Mammary epithelial cell (primary cell): ENCODE measurements around the gene GBGT1.

DNA sequence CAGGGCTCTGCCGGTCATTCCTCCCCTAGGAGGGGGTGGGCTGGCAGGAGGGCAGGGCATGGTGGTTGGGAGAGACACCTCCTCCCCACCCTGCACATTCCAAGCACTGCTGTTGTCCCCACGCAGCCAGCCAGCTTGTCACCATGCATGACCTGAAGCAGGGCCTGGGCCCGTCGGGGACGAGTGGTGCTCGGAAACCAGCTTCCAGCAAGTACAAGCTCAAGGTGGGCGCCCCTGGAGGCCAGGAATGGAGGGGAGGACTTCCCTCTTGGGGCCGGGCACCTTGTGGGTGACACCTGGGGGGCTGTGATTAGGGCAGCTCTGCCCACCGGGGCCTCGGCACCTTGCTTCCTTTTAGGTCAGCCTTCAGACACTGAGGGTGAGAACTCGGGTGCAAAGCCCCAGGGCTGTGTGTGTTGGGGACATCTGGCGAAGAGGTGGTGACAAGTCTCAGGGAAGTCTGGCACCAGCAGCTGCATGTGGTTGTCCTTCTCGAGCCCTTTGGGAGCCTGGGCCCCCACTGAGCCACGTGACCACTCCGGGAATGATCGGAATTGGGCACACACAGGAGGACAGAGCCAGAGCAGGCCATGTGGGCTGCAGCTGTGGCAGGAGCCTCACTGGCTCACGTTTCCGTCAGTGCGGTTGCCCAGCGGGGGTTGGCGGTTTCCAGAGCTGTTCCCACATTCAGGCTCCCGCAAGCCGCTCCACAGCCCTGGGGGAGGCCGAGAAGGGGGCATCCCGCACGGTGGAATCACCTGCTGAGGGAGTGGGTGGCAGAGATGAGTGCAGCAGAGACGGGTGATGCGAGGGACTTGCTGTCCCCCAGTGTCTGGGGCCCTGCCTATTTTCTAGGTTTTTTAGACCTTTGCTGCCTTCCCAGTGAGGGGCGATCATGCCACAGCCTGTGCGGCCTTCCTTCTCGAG is 6.9 kb upstream of the CEL start:
- CAGE, long polyA plus RNA = no peak
- RRBS = 34% methylated on average over 2 of the region's 31 CpGs

- CAGE, long polyA plus RNA = no peak
- RRBS = 100% methylated on average over 1 of the region's 16 CpGs
Measured at GRCh38 chr9:133100077-133101081, 20.7 kb downstream of the RALGDS start.

DNA sequence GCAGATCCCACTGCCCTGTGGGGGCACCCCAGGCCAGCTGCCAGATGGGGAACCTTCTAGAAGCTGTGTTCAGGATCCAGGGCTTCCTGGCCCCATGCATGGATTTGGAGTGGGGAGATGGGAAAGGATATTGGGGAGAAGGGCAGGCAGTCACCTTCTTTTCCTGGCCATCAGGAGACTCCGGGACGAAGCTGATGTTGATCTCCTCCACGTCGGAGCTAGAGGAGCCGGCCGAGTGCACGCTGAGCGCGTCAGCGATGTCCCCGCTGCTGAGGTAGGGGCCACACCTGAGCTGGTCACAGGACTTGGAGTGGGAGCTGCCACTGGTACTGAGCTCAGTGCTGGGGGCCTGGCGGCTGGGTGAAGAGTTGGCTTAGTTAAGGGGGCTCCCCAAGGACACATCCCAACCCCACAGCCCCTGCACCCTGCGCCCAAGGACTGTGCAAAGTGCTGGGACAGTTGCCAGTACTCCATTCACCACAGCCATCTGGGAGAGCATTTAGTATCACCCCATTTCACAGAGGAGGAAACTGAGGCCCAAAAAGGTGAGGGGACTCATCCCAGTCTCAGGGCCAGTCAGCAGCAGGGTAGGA is 19.2 kb downstream of the RALGDS start:
- CAGE, long polyA plus RNA = no peak
- RRBS = no CpG with 5 or more reads among the region's 13 CpGs

- CAGE, long polyA plus RNA = no peak
- RRBS = no CpG with 5 or more reads among the region's 58 CpGs
Measured at GRCh38 chr9:133143916-133144911, 19.5 kb downstream of the GBGT1 start.

- CAGE, long polyA plus RNA = no peak
- RRBS = no CpG with 5 or more reads among the region's 3 CpGs
Measured at GRCh38 chr9:133148317-133148450, 15.5 kb downstream of the GBGT1 start.

DNA sequence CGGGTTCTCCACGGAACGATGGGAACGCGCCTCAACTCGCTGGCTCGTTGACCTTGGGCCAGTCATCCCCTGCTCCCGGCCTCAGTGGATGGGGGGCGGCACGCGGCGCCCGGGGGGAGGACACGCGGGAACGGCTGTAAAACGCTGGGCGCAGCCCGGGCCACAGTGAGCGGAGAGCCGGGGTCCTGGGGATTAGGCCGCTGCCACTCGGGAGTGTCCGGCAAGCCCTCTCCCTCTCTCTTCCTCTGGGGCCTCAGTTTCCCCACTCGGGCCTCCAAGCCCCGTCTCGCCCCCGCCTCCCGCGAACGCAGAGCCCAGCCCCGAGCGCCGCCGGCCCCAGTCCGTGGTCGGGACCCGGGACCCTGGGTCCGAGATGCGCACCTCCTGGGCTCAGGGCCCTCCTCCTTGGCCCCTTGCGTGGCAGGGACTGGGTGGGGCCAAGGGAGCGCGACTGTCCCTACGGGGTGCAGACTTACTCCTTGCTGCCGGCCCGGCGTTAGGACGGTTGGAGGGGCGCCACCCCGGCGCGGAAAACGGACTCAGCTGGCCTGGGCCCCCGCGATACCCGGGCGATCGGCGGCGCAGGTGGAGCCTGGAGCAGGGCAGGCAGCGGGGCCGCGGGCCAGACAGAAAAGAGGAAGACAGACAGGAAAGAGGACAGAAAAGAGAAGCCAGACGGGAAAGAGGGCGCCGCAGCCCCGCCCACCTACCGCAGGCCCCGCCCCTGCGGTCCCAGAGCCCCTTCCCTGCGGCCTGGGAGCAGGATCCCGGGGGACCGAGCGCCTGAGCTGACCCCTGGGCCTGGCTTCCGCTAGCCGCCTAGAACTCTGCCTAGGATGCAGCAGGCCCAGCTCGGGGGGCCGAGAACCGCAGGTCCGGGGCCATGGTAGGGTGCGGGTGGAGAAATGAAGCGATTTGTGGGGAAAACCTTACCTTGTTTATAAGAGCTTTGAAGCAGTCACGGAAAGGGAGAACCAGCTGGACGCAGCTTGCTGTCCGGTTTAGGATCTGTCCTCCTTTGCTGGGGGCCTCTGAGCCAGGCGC is at the start of gene GBGT1:
TSS of gene GBGT1 (minus strand) at position 637 of the 1,044 bp plus-strand sequence.
- CAGE, long polyA plus RNA = no peak
- RRBS = 10% methylated on average over 36 of the region's 86 CpGs

- CAGE, long polyA plus RNA = no peak
- RRBS = no CpG with 5 or more reads among the region's 27 CpGs
Measured at GRCh38 chr9:133251653-133252816, 43.0 kb upstream of the OBP2B start.

- CAGE, long polyA plus RNA = no peak
- RRBS = no CpG with 5 or more reads among the region's 22 CpGs
Measured at GRCh38 chr9:133333366-133334770, 2.1 kb downstream of the SURF6 start.

GRCh38 chr9:133349890-133350687 is 2.1 kb downstream of the RPL7A start:
- CAGE, long polyA plus RNA = no peak
- RRBS = no CpG with 5 or more reads among the region's 17 CpGs

DNA sequence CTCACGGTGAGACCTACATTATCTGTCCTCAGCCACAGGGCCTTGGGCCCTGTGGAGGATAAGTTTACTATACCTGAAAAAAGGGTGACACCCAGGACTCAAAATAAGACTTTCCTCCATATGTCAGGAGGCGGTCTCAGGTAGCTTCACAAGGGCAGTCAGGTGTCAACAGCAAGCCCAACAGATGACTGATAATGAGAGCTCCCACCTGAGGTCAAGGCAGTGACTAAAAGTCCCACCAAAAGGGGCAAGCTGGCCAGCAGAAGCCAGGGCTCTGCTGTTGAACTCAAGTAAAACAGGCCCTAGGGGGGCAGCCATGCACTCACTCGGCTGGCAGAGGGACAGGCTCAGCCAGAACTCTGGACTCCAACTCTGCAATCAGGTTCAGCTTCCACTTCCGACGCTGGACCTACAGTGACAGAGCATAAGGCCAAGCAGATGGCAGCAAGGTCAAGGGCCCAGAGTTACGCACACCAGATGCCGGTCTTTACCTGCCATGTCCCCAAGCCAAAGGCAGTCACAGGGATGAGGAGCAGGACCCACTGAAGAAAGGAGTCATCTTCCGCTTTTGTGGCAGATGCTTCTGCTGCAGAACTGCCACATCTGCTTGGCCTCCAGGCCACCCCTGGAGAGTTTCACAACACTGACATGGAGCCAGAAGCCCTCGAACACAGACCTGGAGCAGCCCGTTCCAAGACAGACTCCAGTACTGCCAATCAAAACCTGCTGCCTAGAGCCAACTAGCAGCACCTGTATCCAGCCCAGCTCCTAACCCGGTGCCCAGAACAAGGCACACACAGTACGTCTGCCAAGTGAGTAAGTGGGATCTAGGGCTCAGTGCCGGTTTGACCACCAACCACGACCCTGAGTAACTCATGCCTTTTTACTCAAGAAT is 1.7 kb downstream of the SURF1 start:
- CAGE, long polyA plus RNA = no peak
- RRBS = 82% methylated on average over 3 of the region's 14 CpGs

DNA sequence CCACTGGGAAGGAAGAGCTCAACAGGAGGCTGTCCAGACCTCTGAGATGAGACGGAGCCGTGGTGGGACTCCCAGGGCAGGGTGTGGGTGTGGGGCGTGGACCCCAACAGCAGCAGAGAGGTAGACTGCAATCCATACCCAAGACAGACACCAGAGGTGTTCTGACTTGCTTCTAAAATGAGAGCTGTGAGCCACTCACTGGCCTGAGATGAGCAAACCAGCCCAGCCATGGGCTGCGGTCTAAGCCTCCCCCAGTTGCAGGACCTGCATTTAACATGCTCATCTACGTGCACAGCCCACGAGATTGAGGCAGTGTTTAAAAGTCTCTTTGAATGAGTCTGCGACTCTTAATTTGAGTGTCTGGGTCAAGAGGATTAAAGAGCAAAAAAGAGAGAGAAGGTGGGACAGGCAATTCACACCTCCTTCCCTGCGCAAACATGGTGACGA is 6.0 kb downstream of the SURF4 start:
- CAGE, long polyA plus RNA = no peak
- RRBS = no CpG with 5 or more reads among the region's 9 CpGs

GRCh38 chr9:133414533-133415000 is 3.2 kb downstream of the REXO4 start:
- CAGE, long polyA plus RNA = no peak
- RRBS = no CpG with 5 or more reads among the region's 12 CpGs

GRCh38 chr9:133487923-133488210 is 9.0 kb upstream of the SLC2A6 start:
- CAGE, long polyA plus RNA = no peak
- RRBS = 100% methylated on average over 1 of the region's 10 CpGs

DNA sequence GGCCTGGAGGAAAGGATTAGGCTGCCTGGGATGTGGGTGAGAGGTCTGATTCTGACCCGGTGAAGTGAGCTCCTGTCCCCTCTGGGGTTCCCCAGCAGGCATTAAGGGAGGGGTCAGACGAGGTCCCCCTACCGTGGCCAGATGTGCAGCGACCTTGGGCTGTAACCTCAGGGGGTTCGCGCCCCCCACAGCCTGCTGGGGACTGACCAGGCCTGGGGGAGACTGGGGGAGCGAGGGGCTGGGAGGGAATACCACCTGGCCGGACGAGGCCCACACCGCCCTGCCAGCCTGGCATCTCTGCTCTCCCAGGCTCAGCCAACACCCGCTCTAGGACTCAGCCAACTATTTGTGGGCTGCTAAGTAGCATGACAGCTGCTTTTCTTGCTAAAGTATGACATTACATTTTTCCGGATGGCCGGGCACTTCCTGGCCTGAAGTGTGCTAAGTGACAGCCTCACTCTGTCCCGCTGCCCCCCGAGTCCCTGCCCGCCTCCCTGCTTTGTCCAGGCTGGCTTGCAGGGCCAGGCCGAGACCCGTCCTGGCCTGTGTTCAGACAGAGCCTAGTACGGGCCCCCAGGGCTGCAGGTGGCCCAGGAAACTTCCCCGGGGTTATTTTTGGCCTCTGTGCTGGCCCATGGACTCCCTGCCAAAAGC is 13.2 kb upstream of the SLC2A6 start:
- CAGE, long polyA plus RNA = no peak
- RRBS = no CpG with 5 or more reads among the region's 20 CpGs

DNA sequence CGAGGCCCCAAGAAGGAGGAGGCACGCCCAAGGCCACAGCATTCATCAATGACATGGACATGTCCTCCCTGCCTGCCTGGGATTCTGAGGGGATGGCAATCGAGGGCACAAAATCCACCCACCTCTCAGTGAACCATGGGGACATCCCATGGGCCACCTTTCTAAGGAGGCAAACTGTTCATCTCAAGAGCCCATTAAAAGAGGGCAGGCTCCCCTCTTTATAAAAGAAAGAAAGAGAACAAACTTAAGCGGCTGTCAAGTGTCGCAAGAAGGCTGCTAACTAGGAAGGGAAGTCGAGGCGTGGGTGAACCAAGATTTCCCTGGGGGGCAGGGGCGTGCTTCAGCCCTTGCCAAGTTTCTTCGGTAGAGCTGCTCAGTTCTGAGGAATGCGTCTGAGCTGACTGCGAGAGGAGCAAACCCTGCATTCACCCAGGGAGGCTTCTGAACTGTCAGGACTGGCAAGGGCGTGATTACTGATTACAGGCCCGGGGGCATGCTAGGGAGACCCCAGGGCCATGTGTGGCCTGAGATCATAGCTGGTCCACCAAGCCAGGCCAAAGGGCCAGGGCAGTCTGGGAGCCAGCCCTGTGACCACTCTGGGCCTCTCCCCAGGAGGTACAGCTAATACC is 31.2 kb downstream of the SARDH start:
- CAGE, long polyA plus RNA = no peak
- RRBS = no CpG with 5 or more reads among the region's 13 CpGs

GRCh38 chr9:133715728-133716386 is 22.3 kb downstream of the SARDH start:
- CAGE, long polyA plus RNA = no peak
- RRBS = no CpG with 5 or more reads among the region's 20 CpGs

- CAGE, long polyA plus RNA = no peak
- RRBS = no CpG with 5 or more reads among the region's 19 CpGs
Measured at GRCh38 chr9:133785345-133786127, 47.4 kb upstream of the SARDH start.

GRCh38 chr9:133786128-133787016 is 48.2 kb upstream of the SARDH start:
- CAGE, long polyA plus RNA = no peak
- RRBS = no CpG with 5 or more reads among the region's 23 CpGs

DNA sequence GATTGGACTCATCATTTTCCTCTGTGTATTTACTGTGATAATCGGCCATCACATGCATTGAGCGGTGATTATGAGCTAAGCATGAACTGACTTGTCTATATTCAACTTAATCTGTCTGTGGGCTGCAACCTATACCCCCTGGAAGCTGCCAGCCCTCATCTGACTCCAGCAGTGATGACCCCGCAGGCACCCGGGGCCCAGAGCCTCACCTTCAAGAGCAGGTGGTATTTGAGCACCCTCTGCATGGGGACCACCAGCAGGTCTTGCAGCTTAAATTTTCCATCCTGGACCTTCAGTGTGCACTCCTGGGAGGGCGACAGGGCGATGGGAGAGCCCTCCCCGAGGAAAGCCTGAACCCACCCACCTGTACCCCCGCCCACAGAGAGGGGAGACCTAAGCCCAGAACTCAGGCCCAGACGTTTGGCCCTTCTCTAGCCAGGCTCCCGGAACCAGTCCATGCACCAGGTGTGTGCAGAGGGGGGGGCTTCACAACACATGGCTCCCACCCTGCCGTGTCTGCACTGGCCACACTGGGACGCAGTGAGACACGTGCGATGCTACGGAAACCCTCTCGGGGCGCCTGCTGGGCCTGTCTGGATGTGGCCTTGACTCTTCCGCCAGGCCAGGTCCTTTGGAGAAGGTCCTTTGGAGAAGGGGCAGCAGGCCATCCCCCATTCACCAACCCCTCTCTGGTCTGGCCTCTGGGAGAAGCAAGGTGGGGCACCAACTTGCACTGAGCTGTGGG is 58.2 kb upstream of the SARDH start:
- CAGE, long polyA plus RNA = no peak
- RRBS = no CpG with 5 or more reads among the region's 18 CpGs

GRCh38 chr9:133937229-133937821 is 54.8 kb downstream of the VAV2 start:
- CAGE, long polyA plus RNA = no peak
- RRBS = no CpG with 5 or more reads among the region's 4 CpGs